HTERT-HM (cell line): ENCODE measurements around a stretch of chr22.

- RRBS, result 27% methylated on average over 9 of the region's 25 CpGs
Observed at GRCh38 chr22:49656686-49657252, 170.9 kb downstream of the BRD1 start.

DNA sequence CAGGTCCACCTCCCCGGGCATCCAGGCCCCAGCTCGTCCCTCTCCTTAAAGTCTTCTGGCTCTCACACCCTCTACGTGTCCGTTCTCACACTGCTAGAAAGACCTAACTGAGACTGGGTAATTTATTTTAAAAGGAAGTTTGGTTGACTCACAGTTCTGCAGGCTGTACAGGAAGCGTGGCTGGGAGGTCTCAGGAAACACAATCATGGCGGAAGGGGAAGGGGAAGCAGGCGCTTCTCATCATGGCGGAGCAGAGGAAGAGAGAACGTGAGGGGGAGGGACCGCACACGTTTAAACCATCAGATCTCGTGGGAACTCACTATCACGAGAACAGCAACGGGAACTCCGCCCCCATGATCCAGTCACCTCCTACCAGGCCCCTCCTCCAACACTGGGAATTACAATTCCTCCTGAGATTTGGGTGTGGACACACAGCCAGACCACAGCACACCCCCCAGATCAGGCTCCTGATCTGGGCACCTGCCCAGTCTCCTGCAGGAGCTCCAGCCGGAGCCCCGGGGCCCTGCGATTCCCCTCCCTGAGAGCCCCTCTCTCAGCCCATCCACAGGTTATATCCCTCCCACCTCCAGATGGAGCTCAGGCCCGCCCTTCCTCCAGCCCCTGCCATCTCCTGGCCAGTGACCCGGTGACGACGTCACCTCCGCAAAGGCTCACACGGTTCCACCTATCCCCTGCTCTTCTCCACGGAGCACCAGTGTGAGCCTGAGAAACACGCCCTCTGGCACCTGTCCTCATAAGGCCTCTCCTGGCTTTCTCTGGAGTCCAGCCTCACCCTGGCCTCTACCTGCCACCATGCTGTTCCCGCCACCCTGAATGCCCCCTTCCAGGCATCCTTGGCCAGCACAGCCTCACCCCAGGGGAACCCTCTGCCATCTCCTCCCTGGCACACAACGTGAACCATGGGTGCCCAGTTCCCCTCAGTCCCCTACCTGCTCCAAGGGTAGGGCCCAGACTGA is 170.1 kb downstream of the BRD1 start:
- RRBS, result 27% methylated on average over 1 of the region's 28 CpGs

DNA sequence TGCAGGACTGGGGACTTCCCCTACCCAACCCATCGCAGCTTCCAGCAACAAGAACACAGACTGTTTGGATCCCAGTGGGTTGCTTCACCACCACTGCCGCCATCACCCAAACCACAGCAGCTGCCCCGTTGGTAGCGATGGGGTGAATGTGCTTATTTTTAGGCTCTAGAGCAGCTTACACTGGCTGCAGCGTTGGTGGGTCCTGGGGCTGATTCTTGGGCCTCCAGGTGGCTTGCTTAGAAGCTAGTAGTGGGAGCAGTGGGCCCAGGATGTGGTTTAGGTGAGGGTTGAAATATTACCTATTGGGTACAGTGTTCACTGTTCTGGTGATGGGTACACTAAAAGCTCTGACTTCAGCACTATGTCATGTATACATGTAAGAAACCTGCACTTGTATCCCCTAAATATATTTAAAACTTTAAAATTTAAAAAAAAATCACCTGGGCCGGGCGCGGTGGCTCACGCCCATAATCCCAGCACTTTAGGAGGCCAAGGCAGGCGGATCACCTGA is 66.4 kb downstream of the BRD1 start:
- RRBS, result no CpG with 5 or more reads among the region's 10 CpGs

DNA sequence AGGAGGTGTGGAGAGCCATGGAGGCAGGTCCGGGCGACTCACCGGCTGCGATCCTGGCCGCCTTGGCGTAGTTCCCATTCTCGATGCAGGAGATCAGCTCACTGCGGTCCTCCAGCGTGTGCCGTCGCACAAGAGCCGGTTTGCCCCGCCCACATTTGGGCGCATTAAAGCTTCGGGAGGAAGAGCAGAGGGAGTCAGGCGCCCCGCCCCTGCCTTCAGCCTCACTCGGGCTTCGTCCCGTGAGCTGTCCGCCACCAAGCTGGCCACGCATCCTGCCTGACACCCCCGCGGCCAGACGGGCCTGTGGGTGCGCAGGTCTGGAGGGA is 50.7 kb downstream of the BRD1 start:
- RRBS, result 98% methylated on average over 10 of the region's 26 CpGs

- RRBS, result 90% methylated on average over 11 of the region's 18 CpGs
Observed at GRCh38 chr22:49784770-49785135, 42.9 kb downstream of the BRD1 start.

GRCh38 chr22:49816400-49817395 is 11.0 kb downstream of the BRD1 start:
- RRBS, result 97% methylated on average over 3 of the region's 13 CpGs

GRCh38 chr22:49855378-49856139 is 1.9 kb downstream of the ZBED4 start:
- RRBS, result no CpG with 5 or more reads among the region's 11 CpGs

DNA sequence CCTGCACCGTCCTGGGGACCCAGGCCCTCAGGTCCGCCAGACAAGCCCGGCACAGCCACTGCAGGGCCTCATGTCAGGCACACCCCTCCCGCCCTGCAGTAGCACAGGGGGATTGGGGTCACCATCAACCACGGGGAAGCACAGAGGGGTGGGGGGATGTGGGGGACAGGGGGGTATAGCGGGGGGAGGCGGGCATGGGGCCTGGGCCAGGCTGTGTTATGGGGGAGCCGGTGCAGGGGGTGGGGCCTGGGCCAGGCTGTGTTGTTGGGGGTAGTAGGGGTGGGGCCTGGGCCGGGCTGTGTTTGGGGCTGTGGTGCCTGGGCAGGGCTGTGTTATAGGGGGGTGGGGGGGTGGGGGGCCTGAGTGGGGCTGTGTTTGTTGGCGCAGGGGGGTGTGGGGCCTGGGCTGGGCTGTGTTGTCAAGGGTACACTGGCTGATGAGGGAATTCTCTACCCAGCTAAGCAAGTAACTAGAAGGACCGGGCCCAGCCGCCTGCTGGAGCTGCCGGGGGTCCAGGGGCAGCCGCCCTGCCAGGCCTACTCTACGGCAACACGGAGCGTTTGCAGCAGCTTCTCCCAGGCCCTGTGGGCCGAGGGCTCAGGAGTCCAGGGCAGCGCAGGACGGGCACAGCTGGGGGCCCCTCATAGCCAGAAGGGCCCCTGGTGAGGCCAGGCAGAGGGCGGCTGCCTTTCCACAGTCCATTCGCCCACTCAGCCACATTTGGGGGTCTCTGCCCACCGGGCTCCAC is 10.2 kb upstream of the PIM3 start:
- RRBS, result 81% methylated on average over 2 of the region's 23 CpGs

DNA sequence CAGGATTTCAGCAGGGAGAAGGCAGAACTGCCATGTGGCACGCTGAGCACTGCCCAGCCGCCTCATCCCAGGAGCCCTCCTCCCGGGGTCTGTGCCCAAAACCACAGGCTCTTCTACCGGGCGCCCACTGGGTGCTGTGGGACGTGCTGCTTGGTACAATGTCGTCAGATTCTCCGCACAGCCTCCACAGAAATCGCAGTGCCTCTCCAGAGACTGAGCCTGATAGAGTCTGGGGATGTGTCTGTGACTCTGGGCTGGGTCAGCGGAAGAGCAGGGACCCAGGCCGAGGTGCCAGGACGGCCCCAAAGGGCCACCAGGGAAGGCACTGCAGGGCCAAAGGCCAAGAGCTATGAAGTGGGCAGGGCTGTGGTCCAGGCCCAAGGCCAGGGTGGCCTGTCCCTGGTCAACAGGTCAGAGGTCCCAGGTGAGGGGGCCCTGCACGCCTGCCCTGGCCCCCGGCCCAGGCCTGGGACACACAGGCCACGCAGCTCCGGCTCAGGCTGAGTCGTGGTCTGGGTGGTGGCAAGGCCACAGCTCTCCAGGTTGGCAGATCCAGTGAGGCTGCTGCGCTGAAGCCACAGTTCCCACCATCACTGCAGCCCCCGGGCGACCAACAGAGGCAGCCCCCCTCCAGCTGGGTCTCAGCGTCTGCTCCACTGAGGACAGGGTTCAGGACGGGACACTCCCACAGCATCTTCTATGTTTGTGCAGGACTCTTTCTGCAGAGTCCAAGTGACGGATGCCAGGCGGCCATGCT is 4.9 kb upstream of the PIM3 start:
- RRBS, result 87% methylated on average over 3 of the region's 24 CpGs

- RRBS, result 6% methylated on average over 32 of the region's 58 CpGs
Observed at GRCh38 chr22:49959550-49960387, 803 bp upstream of the PIM3 start.

DNA sequence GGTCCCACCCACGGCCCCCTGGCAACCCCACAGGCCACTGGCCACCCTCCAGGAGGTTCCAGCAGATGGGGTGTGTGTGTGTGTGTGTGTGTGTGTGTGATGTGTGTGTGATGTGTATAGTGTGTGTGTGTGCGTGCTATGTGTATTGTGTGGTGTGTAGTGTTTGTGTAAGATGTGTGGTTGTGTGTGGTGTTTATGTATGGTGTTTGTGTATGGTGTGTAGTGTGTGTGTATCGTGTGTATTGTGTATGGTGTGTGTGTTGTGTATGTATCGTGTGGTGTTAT is 12.1 kb downstream of the PIM3 start:
- RRBS, result no CpG with 5 or more reads among the region's 4 CpGs

GRCh38 chr22:49976398-49976911 is 15.9 kb downstream of the PIM3 start:
- RRBS, result no CpG with 5 or more reads among the region's 11 CpGs

DNA sequence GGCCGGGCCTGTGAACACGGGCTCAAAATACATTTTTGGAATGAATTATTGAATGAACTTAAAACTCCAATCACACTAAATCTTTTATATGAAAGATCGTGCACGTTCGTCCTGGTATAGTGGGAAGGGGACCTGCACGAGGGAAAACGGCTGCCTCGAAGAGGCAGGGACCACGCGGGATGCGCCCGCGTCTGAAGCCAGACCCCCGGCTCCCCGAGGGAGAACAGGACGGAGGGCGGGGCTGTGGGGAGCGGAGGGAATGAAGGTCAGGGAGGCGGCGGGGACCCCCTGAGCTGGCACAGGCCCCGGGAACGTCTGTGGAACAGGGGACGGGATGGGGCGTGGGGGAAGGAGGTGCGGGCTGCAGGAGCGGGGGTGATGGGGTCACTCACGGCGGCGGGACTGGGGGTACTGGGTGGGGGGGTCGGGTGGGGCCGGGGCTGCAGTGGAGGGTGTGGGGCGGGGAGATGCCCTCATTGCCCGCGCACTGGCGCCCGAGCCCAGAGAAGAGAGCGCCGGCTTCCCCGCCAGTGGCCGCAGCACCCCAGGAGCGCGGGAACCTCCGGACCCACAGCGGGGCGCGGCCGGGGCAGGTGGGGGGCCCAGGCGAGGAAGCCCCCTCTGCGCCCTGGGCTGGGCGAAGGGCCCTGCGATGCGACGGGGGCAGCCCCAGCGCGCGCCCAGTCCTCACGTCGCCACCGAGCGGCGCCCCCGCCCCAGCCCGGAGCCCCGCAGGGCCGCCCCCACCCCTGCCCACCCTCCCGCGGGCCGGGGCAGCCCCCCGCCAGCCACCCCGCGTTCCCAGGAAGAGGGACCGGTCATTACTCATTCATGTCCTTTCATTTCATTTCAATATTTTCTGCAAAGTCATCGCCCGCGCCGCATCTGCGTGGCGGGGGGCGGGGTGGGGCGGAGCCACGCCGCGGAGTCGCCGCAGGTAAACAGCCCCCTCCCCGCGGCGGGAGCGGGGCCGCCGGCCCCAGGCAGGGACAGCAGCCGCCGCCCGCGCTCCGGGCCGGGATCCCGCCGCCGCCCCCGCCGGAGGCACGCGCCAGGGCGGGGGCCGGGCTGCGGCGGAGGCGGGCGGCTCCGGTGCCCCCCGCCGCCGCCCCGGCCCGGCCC is 872 bp upstream of the PANX2 start:
- RRBS, result 6% methylated on average over 35 of the region's 116 CpGs

DNA sequence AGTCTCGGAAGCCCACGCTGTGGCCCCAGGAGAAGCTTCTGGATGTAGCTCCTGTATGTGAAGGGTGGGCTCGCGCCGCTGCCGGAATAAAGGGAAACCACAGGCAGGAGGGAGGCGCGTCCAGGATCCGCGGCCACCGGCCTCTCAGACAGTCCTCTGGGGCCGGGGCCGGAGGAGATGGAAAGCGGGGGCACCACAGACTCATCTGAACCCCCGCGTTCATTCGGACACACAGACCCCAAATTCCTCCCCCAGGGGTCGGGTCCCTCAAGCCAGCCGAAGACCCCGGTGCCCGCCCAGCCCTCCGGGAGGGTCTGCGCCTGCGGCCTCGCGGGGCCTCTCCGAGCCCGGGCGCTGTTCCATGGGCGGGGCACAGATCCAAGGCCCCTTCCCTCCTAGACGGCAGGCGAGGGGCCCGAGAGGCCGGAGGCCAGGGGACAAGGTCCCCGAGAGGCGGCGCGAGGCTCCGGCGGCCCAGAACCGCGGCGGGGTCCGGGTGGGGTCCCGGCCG is 608 bp upstream of the SELENOO start:
- RRBS, result 2% methylated on average over 23 of the region's 46 CpGs

DNA sequence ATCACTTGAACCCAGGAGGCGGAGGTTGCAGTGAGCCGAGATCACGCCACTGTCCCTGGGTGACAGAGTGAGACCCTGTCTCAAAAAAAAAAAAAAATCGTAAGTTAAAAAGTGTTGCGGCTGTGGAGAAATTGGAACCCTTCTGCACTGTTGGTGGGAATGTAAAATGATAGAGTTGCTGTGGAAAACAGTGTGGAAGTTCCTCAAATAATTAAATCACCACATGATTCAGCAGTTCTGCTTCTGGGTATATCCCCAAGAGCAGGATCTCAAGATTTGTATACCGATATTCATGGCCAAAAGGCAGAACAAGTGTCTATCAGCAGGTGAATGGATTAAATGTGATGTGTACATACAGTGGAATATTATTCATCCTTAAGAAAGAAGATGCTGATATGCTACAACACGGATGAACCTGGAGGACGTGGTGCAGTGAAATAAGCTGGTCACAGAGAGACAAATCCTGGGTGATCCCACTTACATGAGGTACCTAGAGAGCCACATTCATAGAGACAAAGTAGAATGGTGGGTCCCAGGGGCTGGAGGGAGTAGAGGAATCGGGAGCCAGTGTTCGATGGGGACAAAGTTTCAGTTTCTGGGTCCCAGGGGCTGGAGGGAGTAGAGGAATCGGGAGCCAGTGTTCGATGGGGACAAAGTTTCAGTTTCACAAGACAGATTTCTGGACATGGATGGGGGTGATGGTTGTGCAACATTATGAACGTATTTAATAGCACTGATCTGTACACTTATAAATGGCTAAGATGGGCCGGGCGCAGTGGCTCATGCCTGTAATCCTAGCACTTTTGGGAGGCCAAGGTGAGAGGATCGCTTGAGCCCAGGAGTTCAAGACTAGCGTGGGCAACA is 4.0 kb downstream of the SELENOO start:
- RRBS, result no CpG with 5 or more reads among the region's 17 CpGs

DNA sequence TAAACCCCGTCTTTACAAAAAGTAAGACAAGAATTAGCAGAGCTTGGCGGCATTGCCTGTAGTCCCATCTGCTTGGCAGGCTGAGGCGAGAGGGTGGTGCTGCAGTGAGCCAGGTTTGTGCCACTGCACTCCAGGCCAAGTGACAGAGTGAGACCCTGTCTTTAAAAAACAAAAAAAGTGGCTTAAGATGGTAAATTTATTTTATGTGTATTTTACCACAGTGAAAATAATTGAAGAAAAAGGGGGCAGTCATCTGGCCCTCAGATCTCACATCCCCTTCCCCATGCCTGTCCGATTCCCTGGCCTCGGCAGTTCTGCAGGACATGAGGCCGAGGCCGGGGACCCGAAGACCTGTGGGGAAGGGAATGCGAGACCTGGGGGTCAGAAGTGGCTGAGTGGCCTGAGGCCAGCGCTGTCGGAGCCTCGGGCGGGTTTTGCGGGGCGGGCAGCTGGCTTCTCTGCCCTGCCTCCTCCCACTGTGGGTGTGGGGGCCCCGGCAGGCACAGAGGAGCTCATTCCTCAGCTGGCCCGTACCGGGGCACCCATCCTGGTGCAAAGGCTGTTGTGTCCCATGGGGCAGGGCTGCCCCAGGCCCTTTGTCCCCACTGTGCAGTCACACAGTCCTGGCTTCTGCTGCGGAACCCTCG is 4.7 kb downstream of the SELENOO start:
- RRBS, result no CpG with 5 or more reads among the region's 20 CpGs

DNA sequence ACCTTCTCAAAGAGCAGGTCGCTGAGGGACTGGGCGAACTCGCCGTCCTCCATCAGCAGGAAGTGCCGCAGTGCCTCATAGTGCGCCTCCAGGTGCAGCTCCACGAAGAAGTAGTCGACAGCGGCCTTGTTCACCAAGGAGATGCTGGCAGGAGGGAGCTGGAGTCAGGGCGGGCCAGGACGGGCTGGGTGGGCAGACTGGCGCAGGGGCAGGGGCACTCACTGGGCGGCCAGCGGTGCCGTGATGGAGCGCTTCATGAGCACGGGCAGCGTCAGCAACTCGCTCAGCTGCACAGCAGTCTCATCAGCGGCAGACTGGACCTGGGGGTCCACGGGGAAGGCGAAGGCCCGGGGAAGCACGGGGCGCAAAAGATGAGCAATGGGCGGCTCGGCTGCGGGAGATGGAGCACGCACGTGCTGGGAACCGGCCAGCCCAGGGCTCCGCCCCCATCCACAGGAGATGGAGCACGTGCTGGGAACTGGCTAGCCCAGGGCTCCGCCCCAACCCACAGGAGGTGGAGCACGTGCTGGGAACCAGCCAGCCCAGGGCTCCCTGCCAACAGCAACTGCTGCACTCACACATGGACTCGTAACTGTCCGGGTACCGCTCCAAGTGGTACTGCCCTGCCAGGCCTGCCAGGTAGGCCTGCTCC is 18.4 kb downstream of the SELENOO start:
- RRBS, result 49% methylated on average over 7 of the region's 38 CpGs

- RRBS, result 8% methylated on average over 2 of the region's 12 CpGs
Observed at GRCh38 chr22:50303697-50304501, 3.5 kb downstream of the PLXNB2 start.

DNA sequence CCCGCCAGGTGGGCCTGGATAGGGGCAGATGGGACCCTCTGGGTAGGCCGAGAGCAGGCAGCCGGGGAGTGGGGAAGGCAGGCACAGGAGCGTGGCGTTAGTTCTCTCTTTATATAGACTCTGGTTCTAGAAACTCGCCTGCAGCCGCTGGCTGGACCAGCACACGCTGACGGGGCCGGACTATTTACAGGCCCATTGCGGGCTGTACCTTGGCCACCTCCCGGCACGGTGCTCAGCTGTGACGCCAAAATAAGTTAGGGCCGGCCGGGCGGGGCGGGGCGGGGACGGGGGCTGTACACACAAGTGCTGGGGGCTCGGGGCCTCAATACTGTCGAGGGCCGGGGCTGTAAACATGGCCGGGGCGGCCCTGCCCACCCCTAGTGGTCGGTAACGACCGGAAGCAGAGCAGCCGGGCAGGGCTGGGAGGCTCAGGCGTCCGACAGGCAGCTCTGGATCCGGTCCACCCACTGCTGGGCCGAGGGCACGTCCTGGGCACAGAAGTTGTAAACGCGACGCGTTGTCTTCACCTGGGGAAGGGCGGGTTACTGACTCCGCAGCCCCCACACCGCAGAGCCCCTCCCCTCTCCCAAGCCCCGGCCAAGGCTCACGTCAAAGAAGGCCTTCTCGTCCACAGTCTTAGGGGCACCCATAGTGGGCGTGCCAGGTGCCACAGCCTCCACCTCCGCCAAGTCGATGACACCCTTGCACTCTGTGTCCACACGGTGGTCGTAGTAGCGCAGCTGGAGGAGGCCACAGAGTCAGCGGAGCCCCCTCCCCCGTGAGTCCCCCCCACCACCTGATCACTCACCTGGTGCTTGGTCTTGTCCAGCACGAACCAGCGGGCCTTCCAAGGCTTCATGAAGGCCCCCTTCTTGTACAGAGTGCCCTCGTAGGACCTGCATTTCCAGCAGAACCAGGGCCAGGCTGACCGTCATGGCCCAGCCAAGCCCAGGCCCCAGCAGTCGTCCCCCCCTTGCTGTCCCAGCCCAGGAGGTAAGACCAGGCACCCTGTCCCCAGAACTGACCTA is 27.8 kb downstream of the SBF1 start:
- RRBS, result 75% methylated on average over 9 of the region's 57 CpGs

GRCh38 chr22:50457101-50457953 is 17.5 kb downstream of the SBF1 start:
- RRBS, result no CpG with 5 or more reads among the region's 20 CpGs